ENCODE measurements around a stretch of chr9.

- PRO-cap, result no peak
Observed at GRCh38 chr9:114209285-114209814, 54.0 kb downstream of the COL27A1 start.

DNA sequence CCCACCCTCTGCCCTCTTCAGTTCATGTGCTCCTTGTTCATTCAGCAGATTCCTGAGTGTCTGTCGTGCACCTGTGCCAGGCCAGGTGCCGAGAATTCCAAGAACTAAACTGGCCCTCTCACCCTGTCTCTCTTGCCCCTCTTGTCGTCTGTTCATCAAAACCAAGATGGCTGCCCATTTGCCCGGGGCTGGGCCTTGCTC lies 65.6 kb upstream of the ORM1 start:
- PRO-cap, result no peak

DNA sequence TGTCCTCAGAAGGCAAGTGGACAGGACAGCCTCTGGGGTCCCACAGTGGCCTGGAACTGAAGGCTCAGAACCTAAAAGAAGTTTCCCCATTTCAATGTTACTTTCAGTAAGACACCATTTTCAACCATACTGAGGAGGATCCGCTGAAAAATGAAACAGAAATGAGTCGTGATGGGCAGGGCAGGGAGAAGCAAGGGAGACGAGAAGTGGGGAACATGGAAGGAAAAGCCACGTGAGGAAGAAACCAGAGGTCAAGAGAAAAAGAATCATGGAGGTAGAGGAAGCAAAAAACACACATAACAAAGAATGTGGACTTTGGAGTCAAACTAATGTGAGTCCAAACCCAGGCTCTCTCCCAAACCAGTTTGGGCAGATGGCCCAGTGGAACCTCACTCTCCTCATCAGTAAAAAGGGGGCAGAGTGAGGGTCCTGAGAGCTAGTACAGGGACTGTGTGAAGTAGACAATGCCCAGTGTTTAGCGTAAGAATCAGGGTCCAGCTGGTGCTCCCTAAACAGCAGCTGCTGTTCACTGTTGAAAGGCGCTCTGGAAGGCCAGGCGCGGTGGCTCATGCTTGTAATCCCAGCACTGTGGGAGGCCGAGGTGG lies 1.4 kb upstream of the ORM2 start:
- PRO-cap, result no peak

DNA sequence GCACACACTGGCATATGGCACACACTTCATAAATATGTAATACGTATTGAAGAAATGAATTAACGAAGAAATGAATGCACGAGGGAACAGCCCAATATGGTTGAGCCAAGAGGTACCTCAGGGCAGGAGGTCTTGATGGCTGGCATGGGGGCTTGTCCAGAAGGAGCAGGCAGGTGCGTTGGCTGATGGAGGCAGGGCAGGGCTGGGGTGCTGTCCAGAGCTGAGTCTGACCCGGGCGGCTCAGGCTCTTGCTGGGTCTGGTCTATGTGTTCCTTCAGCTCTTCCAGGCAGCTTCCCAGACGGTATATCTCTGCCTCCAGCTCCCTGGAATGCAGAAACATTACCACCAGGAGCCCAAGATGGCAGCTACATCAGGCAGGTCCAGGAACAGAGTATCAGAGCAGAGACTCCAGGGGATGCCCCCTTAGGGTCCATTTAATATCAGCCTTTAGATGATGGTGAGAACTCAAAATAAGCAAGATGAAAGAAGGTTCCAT lies 26.1 kb downstream of the AKNA start:
- PRO-cap, result no peak

DNA sequence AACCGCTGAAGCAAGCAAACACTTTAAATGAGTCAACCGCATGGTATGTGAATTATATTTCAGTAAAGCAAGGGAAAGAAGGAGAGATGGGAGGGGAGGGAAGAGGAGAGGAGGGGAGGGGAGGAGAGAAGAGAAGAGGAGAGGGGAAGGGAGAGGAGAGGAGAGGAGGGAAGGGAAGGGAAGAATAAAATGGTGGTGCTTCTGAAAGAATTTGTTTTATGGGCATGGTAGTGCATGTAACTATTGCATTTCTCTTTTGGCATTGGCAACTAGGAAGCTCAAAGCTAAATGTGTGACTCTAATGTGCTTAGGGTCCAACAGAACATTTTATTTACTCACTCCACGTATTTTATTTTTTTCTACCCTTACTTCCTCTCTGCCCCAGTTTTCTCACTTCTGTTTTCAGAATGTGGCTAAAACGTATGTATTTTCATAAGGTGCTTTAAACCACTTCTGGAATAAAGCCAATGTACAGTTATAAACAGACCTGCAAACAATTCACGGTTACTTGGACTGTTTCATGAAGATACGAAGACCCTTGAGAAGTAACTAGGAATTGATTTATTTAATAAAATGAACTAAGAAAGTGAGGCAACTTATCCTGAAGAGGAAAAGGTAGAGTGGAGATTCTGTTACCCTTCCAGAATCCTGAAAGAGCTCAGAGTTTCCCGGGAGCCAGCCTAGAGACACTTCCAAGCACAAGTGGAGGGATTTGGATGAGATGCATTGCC lies 21.0 kb downstream of the AKNA start:
- PRO-cap, result no peak

- PRO-cap, result no peak
Observed at GRCh38 chr9:114372350-114372953, 15.3 kb downstream of the AKNA start.

- PRO-cap, result no peak
Observed at GRCh38 chr9:114402359-114403087, 14.7 kb upstream of the AKNA start.

- PRO-cap, result no peak
Observed at GRCh38 chr9:114493291-114494023, 11.8 kb downstream of the WHRN start.

GRCh38 chr9:114551959-114552571 lies 35.5 kb upstream of the ATP6V1G1 start:
- PRO-cap, result no peak

DNA sequence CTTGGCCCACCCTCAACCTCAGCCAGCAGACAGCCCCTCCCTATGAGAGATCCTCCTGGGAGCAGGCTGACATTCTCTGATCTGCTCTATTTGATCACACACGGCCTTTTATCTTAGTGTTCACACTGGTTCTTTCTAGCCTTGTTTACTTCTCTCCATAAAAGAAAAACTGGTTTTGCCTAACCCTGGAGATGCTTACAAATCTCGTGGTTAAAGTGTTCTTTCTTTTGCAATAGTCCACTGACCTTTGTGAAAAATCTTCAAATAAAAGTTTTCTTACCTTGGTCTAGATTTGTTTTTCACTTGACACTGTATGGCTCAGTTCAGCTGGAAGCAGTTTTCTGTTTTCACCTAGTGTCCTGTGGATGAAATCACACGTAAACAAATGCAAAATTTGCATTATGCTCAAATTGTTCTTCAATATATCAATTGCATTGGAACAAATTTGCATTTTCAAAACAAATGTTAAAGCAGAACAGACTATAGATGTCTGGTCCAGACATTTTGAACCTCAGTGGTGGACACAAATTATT lies 29.1 kb upstream of the ATP6V1G1 start:
- PRO-cap, result no peak

- PRO-cap, result no peak
Observed at GRCh38 chr9:114616637-114617434, 5.7 kb downstream of the TMEM268 start.

DNA sequence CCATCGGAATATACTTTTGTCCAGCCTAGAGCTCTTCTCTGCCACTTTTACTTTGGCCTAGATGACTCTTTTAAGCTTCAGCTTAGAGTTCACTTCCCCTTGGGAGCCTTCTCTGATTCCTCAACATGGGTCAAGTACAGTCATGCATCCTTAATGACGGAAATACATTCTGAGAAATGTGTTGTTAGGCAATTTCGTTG lies 14.9 kb upstream of the TNFSF15 start:
- PRO-cap, result no peak

DNA sequence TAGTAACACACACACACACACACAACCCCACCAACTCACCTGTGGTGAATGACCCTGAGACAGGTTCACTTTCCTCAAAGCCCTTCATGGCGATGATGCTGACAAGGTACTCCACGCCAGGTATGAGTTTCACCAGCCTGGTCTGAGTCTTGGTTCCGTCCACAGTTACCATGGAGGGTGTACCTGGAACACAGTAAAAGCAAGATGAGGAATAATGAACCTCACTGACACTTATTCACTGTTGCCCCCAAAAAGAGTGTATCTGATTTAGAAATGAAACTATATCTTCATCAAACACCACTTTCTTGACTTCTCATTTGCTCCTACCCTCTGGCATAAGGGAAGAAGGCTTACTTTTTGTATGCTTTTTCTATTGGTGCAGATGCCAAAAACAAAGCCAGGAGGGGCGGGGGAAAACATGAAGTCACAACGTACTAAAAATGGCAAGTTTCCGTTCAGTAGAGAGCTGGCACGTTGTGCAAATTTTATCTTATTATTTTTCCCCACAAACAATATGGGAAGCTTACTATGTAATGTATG lies 77.0 kb downstream of the TNC start:
- PRO-cap, result no peak

GRCh38 chr9:115395231-115395938 lies 277.4 kb upstream of the TNC start:
- PRO-cap, result no peak

DNA sequence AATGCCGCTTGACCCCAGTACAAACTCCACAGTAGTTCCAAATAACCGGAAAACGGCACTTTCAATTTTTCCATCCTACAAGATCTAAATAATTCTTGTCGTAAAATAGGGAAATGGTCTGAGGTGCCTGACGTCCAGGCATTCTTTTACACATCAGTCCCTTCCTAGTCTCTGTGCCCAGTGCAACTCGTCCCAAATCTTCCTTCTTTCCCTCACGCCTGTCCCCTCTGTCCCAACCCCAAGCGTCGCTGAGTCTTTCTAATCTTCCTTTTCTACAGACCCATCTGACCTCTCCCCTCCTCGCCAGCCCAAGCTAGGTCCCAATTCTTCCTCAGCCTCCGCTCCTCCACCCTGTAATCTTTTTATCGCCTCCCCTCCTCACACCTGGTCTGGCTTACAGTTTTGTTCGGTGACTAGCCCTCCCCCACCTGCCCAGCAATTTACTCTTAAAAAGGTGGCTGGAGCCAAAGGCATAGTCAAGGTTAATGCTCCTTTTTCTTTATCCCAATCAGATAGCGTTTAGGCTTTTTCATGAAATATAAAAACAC lies 356.9 kb upstream of the TNC start:
- PRO-cap, result no peak

DNA sequence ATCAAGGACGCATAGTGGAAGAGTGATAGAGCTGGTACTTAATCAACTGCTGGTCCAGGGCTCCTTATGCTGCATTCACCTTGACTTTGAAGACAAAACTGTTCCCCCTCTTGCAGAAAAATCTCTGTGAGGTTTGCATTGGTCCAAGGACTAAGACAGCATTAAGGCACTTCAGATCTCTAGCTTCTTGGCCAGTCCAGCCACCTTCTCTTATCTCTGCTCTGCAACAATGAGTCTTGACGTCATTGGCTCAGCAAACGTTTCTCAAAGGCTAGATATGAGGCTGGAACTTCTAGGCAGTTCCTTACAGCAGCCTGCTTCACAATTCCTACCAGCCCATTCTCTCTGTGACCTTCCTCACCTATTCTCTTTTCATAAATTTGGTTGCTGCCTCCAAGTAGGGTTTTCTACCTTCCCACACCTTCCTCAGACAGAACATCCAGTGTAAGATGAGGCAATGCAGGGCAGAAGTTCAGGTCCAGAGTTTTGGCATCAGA lies 220.9 kb upstream of the TRIM32 start:
- PRO-cap, result no peak

DNA sequence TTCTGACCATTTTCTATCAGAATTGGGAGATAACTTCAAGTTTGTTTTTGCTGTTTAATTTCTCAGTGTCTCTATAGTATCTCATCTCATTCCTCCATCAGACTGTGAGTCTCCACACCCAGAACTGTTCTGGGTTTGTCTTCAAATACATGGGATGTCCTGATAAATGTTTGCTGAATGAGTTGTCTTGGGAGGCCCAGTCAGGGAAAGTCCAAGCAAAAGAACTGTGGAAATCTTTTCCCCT lies 324.5 kb downstream of the BRINP1 start:
- PRO-cap, result no peak

GRCh38 chr9:119282953-119283662 lies 86.1 kb downstream of the BRINP1 start:
- PRO-cap, result no peak

DNA sequence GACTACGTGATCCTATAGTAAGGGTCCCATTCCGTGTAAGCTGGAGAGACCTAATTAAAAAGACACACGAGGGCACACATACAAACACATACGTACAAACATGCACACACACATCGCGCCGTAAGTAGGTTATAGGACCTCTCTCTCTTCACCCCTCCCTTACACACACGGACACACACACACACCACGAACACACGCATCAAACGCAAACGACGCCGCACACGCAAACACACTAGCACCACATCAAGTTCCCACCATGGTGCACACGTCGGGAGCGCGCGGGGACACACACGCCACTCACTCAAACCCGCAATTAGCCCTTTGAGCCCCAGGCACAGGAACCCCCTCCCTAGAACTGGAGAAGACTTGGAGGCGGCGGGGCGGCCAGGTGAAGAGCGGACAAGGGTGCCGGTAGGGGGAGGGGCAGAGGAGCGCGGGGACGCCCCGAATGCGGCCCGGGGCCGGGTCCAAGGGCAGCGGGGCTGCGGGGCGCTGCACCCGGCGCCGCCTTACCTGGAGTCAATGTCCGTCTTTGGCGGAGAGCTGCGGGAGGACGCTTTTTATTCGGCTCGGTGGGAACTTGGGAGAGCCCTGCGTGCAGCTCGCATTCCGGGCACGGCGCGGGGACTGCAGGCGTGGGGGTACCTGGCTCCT lies 565 bp downstream of the BRINP1 start:
- PRO-cap, result no peak

DNA sequence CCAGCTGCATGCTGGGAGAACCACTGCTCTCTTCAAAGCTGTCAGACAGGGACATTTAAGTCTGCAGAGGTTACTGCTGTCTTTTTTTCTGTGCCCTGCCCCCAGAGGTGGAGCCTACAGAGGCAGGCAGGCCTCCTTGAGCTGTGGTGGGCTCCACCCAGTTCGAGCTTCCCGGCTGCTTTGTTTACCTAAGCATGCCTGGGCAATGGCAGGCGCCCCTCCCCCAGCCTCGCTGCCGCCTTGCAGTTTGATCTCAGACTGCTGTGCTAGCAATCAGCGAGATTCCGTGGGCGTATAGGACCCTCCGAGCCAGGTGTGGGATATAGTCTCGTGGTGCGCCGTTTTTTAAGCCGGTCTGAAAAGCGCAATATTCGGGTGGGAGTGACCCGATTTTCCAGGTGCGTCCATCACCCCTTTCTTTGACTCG lies 257.5 kb upstream of the BRINP1 start:
- PRO-cap, result no peak

Measured in jejunum (tissue), 1 donor.